ENCODE measurements around a stretch of chr1.

- RRBS: no CpG with 5 or more reads among the region's 2 CpGs
These were observed 2.7 kb upstream of the YTHDF2 start for GRCh38 chr1:28733976-28734415.

DNA sequence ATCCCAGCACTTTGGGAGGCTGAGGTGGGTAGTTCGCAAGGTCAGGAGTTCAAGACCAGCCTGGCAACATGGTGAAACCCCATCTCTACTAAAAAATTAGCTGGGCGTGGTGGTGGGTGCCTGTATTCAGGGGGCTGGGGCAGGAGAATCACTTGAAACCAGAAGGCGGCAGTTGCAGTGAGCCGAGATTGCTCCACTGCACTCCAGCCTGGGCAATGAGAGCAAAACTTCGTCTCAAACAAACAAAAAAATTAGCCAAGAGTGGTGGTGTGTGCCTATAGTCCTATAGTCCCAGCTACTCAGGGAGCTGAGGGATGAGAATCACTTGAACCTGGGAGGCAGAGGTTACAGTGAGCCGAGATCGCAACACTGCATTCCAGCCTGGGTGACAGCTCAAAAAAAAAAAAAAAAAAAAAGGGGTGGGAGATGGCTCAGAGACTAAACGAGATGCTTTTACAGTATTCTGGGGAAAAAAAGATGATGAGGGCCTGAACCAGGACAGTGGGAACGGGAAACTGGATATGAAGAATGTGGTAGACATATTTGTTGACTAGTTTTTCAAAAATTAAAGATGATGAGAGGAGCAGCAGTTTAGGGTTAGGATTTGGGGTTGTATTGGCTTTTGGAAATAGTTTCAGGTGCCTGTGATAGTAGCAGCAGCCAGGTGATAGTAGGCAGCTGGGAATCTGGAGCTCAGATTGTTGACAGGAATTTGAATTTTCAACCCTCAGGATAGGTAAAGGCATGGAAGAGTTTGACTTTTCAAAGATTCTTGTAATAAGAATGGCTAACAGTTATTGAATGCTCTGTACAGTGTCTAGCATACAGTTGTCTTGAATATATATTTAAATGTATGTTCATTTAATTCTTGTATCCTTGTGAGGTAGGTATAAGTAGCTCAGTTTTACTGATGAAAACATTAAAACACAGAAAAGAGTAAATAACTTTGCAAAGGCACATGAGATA, 18.1 kb downstream of the YTHDF2 start:
- RRBS: no CpG with 5 or more reads among the region's 9 CpGs

GRCh38 chr1:28812978-28813445, 1.0 kb downstream of the OPRD1 start:
- RRBS: 21% methylated on average over 6 of the region's 18 CpGs

DNA sequence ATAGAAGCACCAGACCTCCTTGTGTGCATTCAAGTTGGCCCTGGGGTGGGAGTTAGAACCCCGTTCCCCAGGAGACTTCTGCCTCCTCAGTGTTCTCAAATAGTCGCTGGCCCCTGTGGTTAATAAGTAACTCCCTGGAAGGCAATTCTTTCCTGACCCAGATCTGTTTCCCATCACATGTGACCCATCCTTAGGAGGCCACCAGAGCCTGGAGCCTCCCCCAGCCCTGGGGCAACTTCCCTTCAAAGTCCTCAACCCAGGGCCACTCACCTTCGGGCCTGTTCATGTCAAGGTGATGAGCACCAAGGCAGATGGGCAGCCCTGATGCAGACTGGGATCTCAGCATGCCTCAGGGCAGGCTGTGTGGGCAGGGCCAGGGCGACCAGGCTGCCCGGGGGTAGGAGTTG, 42.4 kb upstream of the EPB41 start:
- RRBS: no CpG with 5 or more reads among the region's 5 CpGs

- RRBS: no CpG with 5 or more reads among the region's 6 CpGs
These were observed 2.9 kb downstream of the SRSF4 start for GRCh38 chr1:29178718-29179374.

GRCh38 chr1:29237887-29238766, 1.8 kb downstream of the PTPRU start:
- RRBS: 5% methylated on average over 32 of the region's 94 CpGs

- RRBS: no CpG with 5 or more reads among the region's 7 CpGs
These were observed 599.6 kb downstream of the PTPRU start for GRCh38 chr1:29835938-29836324.

DNA sequence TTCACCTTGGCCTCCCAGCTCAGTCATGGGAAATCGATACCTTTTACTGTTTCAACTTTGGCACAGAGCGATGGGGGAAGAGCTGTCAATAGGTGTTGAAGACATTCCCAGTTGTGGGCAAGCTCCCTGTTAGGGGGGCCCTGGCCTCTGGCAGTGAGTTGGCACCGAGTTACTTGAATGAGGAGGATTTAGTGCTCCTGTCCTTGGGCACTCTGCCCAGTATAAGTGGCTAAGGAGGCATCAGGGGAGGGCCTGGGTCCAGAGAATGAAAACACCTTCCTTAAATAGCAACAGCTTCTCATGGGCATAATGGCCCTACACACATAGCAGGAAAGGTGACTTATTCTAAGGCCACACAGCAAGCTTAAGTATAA, 664.4 kb downstream of the PTPRU start:
- RRBS: no CpG with 5 or more reads among the region's 3 CpGs

DNA sequence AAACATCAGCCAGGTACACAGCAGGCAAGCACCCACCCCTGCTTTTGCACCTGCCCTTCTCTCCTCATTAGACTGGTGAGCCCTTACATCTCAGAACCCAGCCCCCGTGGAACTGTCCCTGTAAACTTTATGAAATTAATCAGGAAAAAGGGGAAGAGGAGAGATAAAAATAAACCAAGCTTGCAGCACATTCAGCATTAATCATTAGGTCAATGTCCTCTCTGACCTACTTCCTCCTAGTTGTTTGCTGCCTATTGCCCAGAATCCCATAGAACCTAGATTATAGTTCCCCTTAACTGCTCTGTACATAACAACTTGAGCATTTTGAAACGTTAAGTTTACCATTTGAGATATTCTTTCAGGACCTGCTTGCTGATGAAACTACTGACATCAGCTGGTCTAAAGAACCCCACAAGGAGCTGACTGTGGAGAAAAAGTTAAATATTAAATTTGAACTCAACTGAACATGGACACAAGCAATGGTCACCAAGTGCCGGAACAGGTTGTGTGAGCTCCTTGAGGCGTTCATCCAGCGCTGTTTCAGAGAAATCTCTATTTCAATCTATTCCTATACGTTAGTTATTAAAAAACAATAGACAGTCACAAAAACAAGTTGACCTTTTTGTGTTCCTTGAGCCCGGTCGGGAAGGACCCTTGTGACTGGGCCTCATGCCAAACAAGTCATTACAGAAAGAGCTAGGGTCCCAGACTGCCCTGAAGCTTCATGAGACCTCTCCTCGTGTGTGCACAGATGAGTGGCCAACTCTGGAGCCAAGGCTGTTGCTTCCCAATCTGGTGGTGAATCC, 738.2 kb downstream of the MATN1 start:
- RRBS: no CpG with 5 or more reads among the region's 9 CpGs

DNA sequence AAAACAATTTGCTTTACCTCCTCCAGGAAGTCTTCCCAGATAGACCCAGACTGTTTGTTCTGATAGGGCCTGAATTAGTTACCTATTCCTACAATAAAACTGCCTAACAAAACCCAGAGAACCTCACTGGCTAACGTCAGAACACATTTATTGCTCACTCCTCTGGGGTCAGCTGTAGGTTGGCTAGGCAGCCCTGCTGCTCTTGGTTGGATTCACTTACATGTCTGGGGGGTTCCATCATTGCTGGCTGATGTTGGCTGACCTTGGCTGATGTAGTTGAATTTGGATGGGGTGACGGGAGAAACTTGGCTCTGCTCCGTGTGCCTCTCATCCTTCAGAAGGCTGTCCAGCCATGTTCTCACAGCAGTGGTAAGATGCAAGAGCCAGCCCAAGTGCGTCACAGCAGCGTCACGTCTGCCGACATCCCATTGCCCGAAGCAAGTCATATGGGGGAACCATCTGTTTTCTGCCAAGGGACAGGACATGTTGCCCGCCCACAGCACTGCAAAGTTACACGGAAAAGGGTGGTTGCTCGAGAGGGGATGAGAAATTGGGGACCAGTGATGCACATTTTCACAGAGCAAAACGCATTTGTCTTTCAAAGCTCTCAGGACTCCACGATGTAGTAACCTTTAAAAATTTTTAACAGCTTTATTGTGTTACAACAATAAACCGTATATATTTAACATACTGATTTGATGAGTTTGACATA, 613.5 kb downstream of the MATN1 start:
- RRBS: no CpG with 5 or more reads among the region's 14 CpGs

GRCh38 chr1:30380347-30380716, 343.1 kb downstream of the MATN1 start:
- RRBS: no CpG with 5 or more reads among the region's 5 CpGs

DNA sequence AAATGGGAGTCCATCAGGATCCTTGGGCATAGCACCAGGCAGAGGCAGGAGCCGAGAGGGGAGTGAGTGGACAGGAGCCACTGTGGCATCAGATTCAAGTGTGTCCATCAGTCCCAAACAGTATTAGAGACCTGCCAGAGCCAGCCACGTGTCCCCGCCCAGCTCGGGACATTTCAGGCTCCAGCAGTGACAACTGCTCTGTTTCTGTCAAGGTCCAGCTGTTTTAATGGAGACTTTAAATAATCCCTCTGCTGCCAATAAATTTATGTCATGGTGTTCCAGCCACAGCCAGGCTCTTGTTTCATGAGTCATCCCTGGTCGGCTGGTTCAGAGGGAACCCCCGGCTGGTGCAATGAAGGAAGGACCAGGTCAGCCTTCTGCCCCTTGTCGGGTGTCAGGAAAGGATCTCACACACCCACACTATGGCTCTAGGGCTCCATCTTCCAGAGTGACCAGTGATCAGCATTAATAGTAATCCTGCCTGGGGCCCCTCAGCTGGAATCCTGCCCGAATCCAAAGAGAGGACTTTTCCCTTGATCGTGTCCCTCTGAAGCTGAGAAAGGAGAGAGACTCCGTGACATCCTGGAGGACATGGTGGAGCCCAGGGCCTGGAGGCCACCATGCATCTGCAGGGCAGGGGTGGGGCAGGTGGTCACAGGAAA, 197.3 kb downstream of the MATN1 start:
- RRBS: no CpG with 5 or more reads among the region's 10 CpGs

DNA sequence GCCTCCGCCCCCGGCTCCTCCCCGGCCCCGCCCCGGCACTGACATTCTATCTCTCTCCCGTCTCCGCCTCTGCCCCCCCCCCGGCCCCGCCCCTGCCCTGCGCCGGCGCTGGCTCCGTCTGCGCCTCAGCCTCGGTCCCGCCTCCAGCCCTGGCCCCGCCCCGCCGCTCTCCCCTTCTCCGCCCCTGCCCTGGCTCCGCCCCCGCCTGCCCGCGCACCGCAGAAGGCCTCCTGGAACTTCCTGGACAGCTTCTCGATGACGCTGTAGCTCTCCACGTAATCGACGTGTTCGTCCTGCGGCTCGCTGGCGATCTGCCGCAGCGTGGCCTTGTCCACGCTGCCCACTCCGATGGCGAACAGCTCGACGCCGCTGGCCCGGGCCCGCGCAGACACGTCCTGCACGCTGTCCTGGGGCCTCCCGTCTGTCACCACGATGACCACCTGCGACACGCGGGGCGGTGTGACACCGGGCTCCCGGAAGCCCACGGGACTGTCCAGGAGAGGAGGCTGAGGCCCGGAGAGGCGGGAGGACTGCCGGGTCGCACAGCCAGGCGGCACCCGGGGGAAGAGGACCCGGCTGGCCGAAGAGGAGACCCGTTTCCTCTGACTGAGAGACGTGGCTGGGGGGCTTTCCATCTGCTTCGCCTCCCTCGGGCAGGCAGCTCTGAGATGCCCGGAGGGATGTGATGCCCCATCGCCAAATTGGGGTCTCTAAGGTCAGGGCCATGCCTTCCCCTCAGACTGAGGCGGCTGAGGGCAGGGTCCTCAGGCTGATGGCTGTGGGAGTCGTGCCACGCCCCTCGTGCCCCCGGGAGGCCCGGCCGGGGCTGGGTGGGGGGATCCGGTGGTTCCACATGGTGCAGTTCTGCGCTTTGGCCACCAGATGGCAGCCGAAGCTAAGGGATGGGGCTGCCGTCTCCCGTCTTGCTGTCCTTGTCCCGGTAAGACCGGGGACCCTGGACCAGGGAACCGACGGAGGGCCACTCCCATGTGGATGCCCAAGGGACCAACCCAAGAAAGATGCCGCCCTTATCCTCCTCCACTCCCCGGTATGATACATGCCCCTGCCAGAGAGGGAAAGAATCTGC, 4.5 kb downstream of the MATN1 start:
- RRBS: 1% methylated on average over 20 of the region's 88 CpGs

- RRBS: no CpG with 5 or more reads among the region's 5 CpGs
These were observed 12.5 kb upstream of the MATN1 start for GRCh38 chr1:30735749-30736424.

GRCh38 chr1:30747339-30747737, 10.2 kb downstream of the LAPTM5 start:
- RRBS: no CpG with 5 or more reads among the region's 6 CpGs

DNA sequence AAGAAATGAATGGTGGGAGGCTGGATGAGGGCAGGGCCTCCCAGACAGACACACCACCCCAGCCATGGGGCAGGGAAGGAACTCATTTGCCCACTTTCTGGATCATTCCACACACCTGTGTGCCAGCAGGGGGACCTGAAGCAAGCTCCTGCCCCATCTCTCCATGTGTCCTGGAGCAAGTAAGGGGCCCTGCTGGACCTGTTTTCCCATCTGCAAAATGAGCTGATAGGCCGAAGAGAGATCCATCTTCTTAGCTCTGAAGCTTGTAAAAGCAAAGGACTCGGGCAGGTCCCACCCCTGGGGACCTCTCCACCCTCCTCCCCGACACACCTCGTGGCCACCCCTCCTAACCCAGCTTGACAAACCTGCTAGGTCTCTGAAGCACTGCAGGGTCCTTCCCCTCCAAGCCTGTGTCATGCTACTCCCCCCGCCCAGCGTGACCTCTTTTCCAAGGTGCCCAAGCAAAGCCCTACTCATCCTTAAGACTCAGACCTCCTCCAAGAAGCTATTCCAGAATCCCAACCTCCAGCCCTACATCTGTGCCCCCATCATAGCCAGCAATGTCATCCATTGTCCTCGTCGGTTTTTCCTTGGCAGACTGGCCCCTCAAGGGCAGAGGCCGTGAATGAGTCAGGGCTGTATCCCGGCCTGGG, 5.4 kb downstream of the LAPTM5 start:
- RRBS: no CpG with 5 or more reads among the region's 10 CpGs

- RRBS: no CpG with 5 or more reads among the region's 18 CpGs
These were observed 3.1 kb upstream of the LAPTM5 start for GRCh38 chr1:30760587-30761214.

GRCh38 chr1:30761215-30762155, 3.9 kb upstream of the LAPTM5 start:
- RRBS: no CpG with 5 or more reads among the region's 11 CpGs

DNA sequence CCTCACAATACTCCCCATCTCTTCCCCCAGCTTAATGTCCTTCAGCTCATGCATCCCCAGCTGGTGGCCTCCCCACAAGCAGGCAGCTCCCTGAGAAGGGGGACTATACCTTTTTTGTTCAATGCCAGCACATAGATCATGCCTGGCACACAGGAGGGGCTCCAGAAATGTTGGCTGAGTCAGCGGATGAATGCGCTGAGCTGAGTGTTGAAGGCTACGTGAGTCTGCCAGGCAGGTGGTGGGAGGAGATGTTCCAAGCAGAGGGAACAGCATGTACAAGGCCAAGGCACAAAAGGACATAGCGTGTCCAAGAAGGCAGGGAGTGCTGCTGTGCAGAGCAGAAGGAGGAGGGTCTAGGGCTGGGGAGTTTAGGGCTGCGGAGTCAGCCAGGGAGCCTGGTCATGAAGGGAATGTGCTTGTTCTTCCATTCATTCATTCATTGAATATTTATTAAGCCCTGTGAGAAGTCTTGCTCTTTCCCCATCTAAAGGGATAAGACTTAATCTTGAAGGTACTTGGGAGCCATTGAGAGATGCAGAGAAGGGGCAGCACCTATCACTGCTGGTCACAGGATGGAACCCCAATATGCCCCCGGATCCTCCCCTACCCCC, 31.0 kb upstream of the LAPTM5 start:
- RRBS: no CpG with 5 or more reads among the region's 6 CpGs

DNA sequence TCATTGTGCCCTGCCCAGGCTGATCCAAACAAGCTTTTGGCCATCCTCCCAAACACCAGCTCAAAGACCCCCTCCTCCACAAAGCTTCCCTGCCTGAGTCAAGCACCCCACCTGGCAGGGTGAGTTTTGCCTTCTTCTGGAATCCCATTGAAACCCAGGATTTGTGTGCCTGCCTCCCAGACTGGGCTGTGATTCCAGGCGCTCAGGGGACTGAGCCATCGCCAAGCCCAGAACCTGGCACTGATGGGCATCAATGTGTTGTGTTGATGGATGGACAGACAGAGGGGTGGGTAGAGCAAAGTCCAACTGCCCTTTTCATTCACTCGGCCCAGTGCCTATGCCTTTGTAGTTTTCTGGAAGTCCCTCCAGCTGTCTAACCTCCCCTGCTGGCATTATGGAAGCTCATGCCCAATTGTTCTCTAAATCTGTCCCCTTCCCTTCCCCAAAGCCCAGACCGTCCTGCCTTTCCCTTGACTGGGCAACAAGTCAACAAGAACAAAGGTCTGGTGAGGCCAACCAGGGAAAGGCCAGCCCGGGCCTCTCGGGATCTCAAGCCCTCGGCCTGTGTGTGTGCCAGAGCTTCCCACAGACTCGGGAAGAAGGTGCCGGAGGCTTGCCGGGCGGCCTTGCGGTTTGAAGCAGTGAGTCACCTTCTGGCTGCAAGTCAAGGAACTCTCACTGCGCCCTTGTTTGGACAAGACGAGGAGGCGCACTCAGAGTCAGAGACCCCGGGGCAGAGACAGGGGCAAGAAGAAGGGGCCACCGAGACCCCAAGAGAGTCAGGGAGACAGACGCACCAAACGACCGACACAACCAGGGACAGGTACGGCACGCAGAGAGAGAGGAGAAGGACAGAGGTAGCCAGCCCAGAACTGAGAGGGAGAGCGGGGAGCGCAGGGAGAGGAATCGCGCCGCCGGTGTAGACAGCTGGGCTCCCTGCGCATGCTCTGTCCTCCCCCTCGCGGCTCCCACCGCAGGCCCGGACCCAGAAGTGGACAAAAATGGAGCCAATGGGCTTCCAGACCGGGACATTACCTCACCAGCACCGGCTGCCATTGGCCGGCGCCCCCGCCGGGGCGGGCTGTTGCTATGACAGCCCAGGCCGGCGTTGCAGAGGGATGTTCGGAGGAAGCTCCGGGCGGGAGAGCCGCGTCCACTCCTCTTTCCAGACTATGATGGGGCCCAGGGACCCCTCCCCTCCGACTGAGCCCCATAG, 66.4 kb upstream of the LAPTM5 start:
- RRBS: under 1% methylated on average over 11 of the region's 48 CpGs